Cardiac septum (tissue), 1 donor: ENCODE measurements around a stretch of chr2.

GRCh38 chr2:11020-11597, 35.2 kb downstream of the FAM110C start:
- PRO-cap, result no peak

GRCh38 chr2:180162-180787, 83.6 kb downstream of the SH3YL1 start:
- PRO-cap, result no peak

GRCh38 chr2:437801-438508, 150.1 kb upstream of the ALKAL2 start:
- PRO-cap, result no peak

DNA sequence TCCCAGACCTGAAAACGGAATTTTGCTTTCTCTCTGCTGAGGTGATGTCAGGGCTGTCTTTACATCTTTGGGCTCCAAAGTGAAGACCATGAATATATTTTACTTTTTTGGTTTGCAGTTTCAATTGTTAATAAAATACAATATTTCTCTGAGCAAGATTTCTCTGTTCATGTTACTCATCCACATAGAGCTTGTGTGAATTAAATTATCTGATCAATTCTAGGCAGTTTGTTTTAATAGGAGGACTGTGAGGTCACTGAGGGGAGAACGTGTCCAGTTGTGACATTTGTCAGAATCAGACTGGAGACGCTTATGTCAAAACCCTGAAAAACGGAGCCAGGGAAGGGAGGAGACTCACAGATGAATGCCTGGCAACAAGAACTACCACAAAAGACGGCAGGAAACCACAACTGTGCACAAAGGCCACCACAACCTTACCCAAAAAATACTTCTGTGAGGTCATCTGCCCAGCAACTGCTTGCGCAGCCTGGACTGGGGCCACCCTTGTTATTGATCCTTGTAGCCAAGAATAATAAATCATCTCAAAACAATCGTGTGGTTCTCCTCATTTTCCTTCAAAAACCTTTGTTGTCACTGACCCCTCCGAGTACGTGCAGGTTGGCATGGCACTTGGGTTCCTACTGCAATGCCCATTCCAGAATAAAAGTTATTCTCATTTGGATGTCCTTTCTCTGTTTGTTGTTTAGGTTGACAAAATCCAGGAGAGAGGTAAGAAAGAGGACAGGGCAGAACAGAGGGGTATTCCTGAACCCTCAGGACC, 173.0 kb upstream of the ALKAL2 start:
- PRO-cap, result no peak

DNA sequence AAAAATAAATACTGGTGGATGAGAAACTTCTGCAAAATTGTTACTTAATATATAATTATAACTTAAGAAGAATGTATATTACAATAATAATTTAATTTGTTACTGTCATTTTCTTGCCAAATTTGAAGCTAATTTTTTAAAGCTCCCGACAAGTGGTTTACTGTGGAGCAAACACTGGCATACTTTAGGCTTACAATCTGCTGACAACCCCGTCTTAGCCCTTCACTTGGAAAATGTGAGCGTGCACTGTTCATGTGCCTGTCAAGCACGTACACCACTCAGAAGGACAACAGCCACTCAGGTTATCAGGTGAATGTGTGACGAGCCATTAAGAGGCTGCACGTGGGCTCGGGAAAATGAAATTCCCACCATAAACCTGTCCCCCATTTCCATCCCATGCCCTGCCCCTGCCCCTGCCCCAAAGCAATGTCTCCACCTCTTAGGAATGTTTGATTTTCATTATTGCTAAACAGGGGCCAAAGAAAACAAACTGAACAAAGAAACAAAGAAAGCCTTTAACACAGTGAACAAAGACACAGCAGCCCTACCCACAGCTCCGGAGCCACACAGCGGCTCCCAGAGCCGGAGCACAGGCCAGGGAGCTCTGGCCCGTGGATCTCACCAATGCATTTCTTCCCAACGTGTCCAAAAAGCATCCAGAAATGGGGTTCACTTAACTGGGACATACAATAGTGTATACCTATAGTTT, 90.6 kb downstream of the TMEM18 start:
- PRO-cap, result no peak

GRCh38 chr2:675985-676599, 1.1 kb downstream of the TMEM18 start:
- PRO-cap, result no peak

DNA sequence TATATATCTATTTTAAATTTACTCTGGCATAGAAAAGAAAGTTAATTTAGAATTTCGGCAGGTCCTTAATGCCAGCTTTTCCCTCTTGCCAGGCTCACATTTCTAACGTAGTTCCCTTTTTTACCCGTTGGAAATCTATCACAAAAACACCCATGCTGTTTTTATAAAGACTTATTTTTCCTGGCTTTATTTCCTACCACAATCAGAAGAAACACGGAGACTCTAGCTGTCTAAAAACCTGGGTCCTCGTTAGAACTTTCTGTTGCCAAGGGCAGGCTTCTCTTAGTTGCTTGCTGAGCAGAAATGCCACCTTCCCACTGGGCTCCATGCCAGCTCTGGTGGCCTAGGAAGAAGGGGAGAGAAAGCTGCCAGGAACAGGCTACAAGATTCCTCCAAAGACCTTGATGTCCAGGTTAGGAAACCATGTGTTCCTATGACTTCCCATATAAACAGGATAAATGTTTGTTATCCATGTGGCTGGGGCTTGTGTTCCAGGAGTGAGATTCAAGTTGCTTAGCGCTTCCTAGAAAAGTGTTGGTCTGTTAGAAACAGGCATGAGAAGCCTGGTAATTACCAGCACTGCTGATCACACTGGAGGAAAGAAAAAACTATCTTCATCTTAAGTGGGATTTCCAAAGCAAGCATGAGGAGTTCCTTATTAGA, 17.9 kb upstream of the TMEM18 start:
- PRO-cap, result no peak

DNA sequence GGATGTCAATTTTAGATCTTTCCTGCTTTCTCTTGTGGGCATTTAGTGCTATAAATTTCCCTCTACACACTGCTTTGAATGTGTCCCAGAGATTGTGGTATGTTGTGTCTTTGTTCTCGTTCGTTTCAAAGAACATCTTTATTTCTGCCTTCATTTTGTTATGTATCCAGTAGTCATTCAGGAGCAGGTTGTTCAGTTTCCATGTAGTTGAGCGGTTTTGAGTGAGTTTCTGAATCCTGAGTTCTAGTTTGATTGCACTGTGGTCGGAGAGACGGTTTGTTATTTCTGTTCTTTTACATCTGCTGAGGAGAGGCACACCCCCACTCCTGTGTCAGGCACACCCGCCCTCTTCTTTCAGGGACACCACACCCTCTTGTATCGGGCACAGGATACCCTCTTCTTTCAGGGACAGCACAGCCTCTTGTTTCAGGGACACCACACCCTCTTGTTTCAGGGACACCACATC, 95.7 kb downstream of the TPO start:
- PRO-cap, result no peak

DNA sequence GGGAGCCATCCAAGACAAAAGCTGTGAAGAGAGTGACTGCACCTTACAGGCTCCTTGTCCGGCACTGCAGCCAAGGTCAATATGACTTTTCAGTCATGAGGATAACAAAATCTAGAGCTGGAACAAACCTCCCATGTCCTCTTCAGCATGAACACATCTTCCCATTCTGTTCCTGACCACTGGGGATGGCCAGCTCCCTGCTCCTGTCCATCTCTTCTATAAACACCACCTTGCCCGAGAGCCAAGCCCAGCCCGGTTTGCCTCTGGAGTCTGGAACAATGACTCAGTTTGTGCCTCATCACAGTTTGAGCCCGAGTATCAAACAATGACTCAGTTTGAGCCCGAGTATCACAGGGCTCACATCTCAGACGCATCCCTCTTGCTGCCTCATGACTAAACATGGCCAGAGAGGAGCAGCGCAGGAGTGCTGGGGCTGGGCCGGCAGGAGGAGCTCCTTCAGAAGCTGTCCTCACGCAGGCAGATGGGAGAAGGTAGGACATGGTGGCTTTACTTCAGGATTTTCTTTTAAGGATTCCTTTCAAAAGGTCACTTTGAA, 68.8 kb downstream of the PXDN start:
- PRO-cap, result no peak

- PRO-cap, result no peak
Observed at GRCh38 chr2:2325932-2326651, 5.0 kb downstream of the MYT1L start.

- PRO-cap, result no peak
Observed at GRCh38 chr2:3280645-3281276, 96.9 kb downstream of the EIPR1 start.

- PRO-cap, result no peak
Observed at GRCh38 chr2:3296306-3296983, 81.2 kb downstream of the EIPR1 start.

DNA sequence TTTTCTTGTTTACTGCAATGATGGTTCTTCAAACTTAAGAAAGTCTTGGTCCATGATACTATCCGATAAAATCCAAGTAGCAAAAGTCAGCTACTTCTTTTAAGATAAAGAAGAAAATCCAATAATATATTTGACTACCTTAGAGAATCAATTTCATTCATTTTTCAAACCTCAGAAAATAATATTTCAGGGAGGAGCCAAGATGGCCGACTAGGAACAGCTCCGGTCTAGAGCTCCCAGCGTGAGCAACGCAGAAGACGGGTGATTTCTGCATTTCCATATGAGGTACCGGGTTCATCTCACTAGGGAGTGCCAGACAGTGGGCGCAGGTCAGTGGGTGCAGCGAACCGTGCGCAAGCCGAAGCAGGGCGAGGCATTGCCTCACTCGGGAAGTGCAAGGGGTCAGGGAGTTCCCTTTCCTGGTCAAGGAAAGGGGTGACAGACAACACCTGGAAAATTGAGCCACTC, 8.5 kb downstream of the EIPR1 start:
- PRO-cap, result no peak

DNA sequence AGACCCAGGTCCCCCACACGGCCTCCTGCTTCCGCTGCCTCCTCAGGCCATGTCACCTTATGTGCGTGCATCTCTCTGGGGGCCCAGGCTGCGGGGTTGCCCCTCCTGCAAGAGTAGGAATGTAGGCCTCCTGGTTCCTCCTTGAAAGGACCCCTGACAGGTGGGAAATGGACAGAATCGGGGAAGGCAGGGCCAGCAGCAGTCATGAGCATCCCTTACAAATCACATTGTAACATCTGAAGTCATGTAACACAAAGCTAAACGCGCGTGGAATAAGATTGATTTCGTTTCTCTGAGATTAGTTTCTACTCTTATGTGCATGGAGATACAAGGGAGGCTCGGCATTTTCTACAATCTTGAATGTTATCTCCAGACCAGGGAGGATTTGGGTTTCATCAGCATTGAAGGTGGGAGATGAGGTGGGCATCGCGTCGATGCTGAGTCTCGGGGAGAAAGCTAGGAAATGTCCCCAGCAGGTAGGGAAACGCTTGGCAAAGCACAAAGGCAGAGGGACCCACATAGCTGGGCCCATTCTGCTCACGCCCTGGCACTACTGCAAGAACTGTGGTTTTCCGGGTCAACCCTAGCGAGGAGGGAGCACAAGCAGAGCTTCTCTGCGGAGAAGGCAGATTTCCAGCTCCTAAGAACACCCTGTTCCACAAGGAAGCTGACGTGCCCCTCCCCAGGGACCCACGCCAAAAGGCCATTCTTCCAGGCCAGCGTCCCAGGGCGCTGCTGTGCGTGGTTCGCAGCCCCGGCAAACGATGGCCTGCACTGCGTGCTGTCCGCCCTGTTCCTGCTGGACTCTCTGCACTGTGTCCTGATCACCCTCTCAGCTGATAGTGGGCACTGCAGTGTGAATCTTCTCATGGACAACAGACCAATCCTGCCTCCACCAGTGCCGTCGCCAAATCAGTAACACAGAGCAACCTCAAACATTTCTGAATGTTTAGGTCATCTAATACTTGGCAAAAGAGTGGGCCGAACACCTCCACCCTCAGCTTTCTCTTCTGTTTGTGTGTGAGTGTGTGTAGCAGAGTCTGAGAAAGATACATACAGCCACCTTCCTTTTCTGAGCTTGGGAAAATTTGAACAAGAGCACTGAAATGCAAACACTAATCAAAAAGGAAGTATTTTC, 49.3 kb downstream of the ADI1 start:
- PRO-cap, result unidirectional peak, plus-strand start at position 706 of the sequence; bidirectional peak, plus-strand start at position 843 of the sequence, minus-strand start at position 810 of the sequence

DNA sequence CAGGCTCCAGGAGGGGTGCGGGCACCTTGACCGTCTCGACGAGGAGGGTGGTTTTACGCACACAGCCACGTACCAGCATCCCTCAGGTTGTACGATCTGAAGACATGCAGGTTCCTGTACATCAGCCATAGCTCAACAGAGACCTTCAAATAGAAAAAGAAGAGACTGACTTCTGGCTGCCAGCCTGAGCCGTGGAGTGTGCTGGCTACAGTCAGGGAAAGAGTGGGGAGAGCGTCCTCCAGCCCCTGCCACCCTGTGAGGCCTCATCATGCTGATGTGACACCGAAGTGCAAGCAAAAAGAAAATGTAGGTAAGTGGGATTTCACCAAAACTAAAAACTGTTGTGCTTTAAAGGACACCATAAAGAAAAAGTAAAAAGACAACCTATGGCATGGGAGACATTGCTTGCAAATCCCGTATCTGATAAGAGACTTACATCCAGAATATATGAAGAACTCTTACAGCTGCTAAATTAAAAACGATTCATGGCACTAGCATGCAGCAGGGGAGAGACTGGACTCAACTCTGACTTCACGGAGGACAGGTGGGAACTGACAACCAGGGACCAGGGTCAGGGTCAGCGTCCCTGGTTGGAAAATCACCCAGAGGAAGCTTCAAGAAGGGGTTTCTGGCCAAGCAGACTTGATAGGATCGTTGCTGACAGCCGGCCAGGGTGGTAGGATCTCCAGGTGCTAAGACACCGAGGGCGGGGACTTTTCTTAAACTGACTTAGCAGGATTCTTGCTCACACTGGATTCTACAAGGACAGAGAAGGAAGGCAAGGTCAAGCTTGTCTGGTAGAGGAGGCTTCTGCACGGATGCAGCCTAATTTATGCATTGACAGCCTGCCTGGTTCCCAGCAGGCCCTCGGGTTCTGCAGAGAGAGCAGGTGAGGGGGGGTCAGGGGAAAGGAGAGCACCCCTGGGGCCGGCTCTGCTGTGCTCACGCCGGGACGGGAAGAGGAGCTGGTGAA, 46.8 kb downstream of the ADI1 start:
- PRO-cap, result no peak

- PRO-cap, result no peak
Observed at GRCh38 chr2:3480675-3481021, 38.7 kb downstream of the ADI1 start.

GRCh38 chr2:3535654-3536730, 16.7 kb upstream of the ADI1 start:
- PRO-cap, result bidirectional peak, plus-strand start at chr2:3536263, minus-strand start at chr2:3535971; bidirectional peak, plus-strand start at chr2:3536342, minus-strand start at chr2:3536331; unidirectional peak, minus-strand start at chr2:3536477

DNA sequence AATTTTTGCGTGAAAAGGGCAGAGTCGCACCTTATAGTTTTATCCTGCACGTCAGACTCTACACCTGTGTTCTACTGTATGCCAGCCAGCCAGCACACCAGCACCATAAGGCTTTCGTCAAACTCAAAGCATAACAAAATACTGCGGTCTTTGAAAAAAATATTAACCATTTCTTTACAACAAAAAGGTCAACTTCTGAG, 951 bp downstream of the RNASEH1 start:
- PRO-cap, result no peak

DNA sequence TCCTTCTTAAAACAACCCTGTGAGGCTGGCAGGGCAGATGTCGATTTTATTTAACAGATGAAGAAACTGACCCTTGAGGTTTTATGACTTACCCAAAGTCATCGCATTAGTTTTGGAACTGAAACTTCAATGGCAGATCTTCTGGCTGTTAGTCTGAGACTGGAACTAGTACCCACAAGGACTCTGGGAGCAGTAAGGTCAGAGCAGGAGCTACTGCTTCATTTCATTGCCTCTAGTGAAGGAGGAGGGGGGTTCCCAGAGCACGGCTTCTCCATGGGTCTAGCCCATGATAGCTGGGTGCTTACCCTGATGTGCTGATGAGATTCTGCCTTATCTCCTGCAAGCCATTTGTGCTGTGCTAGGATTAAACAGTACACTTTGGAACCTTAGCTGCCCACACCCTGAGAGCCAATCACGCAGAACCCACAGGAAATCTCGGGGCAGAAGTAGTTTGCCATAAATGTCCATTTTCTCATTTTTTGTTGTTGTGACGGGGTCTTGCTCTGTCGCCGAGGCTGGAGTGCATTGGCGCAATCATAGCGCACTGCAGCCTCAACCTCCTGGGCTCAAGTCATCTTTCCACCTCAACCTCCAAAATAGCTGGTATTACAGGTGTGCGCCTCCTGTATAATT, 5.5 kb upstream of the RNASEH1 start:
- PRO-cap, result no peak

- PRO-cap, result no peak
Observed at GRCh38 chr2:3587216-3587869, 7.6 kb upstream of the COLEC11 start.